AG10803 (cell line): ENCODE measurements around a stretch of chr2.

GRCh38 chr2:42931453-42931860, 139.1 kb upstream of the HAAO start:
- RRBS, result no CpG with 5 or more reads among the region's 6 CpGs

GRCh38 chr2:43005127-43006296, 213.1 kb upstream of the HAAO start:
- RRBS, result no CpG with 5 or more reads among the region's 19 CpGs

DNA sequence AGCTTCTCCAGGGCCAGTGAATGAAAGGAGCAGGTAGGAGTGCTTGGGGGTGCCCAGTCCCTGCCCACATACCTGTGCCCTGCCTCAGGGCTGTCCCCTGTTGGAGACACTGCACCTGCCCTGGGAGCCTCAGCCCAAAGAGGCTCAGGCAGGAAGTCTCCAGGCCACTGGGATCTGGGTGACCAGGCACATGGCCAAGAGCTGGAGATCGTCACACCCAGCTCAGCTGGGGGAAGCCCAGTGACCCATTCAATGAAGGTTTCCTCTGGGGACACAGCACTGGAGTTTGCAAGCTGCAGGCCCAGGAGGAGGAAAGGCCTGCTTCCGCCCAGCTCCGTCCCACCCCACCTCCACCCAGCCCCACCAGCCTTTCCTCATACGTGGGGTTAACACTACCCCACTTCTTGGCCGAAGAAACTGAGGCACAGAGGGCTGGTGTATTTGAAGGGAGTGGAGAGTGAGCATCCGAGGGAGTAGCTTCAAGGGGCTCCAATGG, 156.3 kb downstream of the ZFP36L2 start:
- RRBS, result no CpG with 5 or more reads among the region's 6 CpGs

GRCh38 chr2:43082871-43084056, 143.1 kb downstream of the ZFP36L2 start:
- RRBS, result no CpG with 5 or more reads among the region's 14 CpGs

- RRBS, result no CpG with 5 or more reads among the region's 4 CpGs
Observed at GRCh38 chr2:43086918-43087371, 139.5 kb downstream of the ZFP36L2 start.

DNA sequence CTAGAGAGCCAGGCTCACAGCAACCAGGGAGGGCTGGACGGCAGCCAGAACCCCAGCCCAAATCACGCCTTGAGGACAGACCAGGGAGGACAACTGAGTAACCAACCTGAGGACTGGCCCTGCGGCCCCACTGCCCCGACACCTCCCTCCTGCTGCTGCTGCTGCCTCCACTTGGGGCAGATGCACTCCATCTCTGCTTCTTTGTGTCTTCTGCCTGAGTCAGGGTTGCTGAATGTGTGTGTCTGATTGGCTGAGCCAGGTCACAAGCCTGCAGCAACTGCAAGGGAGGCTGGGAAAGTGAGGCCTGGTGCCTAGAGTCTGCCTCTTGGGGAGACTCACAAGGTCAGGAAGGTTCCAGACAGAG, 83.5 kb downstream of the ZFP36L2 start:
- RRBS, result no CpG with 5 or more reads among the region's 4 CpGs

- RRBS, result no CpG with 5 or more reads among the region's 4 CpGs
Observed at GRCh38 chr2:43159853-43160157, 66.6 kb downstream of the ZFP36L2 start.

- RRBS, result no CpG with 5 or more reads among the region's 2 CpGs
Observed at GRCh38 chr2:43191960-43192474, 34.4 kb downstream of the ZFP36L2 start.

GRCh38 chr2:43194046-43194773, 32.2 kb downstream of the ZFP36L2 start:
- RRBS, result no CpG with 5 or more reads among the region's 13 CpGs

DNA sequence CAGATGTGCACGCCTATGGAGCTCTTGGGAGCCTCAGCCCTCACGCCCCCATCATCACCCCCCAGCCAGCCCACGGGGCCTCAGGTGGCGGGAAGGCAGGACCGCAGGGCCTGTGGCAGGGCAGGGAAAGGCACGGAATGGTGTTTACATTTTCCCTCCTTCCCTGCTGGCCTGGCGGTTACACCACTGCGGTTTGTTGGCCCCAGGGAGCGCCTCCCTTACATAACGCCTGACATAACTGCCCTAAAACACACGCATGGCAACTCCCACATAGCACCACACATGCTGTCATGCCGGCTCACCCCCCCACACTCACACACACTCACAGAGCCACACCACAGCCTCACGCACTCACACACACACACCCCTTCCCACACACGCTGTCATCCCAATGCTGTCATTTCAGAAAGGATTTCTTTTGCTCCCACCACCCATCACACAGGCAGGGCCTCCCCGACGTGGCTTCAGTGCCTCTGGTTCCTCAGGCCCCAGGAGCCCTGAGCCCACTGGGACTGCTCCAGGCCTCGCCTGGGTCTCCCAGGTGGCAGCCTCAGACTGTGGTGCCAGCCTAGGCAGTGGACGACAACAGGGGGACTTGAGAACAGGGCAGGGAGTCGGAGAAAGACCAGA, 15.7 kb downstream of the ZFP36L2 start:
- RRBS, result no CpG with 5 or more reads among the region's 19 CpGs

GRCh38 chr2:43300515-43301702, 74.5 kb upstream of the ZFP36L2 start:
- RRBS, result no CpG with 5 or more reads among the region's 14 CpGs

DNA sequence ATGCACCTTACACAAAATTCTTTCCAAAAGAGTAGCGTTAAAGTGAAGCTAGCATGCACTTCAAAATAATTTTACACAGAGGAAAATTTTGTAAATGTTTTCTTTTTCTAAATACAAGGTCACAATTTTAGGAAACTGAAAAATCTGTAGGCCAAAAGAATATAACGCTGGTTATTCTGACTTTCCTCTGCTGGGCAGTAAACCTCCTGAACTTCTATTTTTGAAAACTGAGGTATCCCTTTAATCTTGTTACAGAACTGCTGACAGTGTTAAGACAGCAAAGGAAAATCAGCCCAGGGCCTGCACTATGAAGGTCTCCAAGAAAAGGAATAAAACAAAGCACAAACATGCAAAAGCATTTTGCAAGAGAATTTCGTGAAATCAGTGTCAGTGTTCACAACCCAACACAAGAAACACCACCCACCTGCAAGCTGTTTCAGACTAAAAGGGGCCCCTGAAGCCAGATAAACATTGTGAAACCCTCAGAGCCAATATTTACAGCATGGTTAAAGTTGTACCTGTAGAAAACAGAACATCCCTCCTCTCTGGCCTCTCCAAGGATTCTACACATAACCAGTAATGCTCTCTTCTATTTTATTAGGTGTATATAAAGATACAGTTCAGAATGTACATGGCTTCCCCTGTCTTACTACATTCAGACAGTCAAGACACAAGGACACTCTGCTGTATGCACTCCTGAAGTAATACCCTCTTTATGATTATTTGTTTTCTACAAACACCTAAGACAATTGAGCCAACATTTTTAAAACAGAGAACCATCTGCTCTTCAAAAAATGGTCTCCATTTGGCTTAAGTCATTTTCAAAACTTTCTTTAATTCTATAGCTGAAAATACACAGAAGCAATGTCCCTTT, 149.4 kb upstream of the ZFP36L2 start:
- RRBS, result no CpG with 5 or more reads among the region's 3 CpGs

DNA sequence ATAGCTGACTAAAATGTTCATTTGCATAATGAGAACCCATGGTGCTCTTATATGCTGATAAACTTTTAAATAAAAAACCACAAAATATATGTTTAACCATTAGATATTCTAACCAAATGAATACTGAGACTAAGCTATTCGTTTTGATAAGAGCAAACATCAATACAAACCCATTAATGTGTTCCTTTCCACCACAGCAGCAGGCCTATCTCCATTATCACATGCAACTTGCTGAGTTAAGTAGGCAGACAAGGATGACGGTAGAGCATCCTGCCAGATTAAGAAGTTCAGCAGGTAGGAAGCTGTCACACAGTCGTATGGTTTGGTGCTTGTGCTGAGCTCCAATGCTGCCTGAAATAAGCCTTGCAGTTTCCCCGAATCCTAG, 39.7 kb downstream of the THADA start:
- RRBS, result no CpG with 5 or more reads among the region's 4 CpGs

GRCh38 chr2:43636593-43636883, 522 bp upstream of the PLEKHH2 start:
- RRBS, result no CpG with 5 or more reads among the region's 10 CpGs

DNA sequence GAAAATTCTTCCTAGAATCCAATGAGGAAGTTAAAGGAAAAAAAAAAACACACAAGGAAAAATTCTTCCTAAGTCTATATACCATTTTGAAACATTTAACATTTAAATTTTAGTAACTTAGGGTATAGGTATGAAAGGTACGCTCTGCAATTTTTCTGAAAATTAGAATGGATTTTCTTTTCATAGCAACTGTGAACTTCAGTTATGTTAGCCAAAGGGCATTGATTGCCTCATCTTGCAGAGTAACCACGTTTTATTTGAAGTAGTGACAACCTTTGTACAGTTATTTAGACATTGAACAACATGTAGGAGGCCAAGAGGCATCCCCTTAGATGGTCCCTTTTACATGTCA, 30.4 kb downstream of the ABCG5 start:
- RRBS, result no CpG with 5 or more reads among the region's 2 CpGs

DNA sequence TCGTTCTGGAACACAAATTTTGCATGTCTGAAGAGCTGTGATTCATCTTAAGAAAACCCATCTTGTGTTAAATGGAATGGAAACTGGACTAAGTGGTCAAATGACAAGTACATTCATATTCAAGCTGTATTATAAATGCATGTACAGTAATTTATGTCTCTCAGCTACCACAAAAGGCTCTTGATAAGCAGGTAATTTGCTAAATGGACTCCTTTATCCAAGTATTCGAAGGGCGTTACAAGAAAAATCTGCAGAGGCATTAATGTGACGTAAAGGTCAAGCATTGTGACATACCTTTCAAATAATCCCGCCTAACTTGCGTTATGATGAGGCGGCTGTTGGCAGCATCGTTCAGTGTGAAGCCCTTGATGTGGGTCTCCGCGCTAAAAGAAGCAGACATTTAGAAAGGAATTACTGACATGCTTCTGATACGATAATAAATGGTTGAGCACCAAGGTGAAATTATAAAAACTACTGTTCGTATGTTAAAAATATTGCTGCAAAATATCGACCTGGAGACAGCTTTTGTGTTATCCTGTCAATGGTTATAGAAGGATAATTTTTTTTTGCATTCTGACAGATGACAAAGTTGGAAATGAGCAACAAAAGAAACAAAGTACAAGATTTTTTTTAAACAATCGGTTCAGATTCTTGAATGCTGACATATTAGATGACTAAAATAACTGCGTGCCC, 66.8 kb downstream of the ABCG8 start:
- RRBS, result no CpG with 5 or more reads among the region's 15 CpGs

- RRBS, result 1% methylated on average over 17 of the region's 40 CpGs
Observed at GRCh38 chr2:44086740-44087716, 81.6 kb upstream of the PPM1B start.

DNA sequence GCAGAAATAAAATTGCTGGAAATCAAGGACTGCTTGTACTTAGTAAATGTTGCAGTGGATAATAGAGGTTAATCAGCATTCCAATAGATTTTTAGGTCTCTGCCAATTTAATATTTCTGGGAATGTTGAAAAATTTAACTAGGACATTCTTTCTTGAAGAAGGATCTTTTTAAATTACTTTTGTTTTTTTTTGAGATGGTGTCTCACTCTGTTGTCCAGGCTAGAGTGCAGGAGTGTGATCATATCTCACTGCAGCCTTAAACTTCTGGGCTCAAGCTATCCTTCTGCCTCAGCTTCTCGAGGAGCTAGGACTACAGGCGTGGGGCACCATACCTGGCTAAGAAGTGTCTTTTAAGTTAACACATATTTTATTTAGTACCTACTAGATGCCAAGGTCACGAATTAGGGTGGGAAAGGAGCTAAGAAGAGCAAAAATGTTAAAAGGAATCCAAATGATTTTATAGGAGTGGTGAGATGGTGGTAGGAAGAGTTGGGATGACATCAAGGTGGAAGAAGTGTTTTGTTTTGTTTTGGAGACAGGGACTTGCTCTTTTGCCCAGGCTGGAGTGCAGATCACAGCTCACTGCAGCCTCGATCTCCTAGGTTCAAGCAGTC, 11.9 kb downstream of the PPM1B start:
- RRBS, result no CpG with 5 or more reads among the region's 4 CpGs

DNA sequence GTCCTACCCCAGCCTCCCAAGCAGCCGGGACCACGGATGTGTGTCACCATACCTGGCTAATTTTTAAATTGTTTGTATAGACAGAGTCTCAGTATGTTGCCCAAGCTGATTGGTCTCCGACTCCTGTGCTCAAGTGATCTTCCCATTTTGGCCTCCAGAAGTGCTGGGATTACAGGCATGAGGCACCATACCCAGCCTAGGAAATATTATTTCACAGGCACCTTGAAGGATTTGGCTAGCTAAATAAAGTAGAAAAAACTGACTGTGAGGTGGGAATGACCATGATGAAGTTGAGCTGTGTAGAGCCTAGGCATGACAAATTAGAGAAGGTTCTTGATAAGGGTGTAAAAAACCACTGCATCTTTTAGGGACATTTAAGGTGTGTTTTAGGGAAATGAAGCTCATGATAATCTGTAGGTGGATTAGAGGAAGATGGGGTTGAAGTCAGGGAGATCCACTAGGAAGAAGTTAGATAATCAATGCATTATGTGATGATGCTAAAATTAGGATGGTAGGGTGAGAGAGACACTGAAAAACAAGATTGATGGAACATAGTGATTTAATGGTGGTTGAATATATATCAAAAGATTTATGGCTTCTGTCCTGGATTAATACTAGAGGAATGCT, 12.5 kb downstream of the PPM1B start:
- RRBS, result no CpG with 5 or more reads among the region's 3 CpGs

GRCh38 chr2:44201028-44202230, 32.8 kb downstream of the PPM1B start:
- RRBS, result no CpG with 5 or more reads among the region's 13 CpGs